ENCODE results near the gene TREML2.

DNA sequence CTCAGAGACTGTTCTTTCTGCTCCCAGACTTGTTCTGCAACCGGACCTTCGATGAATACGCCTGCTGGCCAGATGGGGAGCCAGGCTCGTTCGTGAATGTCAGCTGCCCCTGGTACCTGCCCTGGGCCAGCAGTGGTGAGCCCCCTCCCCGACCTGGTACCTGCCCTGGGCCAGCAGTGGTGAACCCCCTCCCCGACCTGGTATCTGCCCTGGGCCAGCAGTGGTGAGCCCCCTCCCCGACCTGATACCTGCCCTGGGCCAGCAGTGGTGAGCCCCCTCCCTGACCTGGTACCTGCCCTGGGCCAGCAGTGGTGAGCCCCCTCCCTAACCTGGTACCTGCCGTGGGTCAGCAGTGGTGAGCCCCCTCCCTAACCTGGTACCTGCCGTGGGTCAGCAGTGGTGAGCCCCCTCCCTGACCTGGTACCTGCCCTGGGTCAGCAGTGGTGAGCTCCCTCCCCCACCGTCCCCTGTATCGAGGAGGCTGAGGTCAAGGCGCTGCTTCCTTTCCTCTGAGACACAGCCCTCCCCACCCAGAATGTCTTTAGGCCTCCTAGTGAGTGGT is 8.9 kb downstream of the GLP1R start:
- PRO-cap, 2 experiments, result peak in 1 of 2 experiments; most common minus-strand start position 375 of the sequence (in 1)

DNA sequence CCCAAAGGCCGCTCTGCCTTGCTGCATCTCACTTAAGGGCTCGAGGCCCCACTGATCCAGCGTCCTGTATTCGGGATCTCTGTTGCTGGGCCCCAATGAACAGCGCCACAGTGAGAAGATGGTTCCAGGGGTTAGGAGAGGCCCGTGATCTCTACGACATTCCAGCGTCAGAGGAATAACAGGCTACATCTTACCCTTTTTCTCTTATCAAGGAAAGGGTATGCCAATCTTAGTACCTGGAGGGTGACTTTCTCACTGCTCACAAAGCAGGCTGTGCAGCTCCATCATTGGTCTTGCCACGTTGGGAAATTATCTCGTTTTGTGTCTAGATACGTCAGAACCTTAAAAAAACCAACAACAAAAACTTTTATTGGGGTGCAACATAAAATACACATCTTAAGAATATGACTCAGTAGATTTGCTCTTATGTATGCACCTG is 391 bp upstream of the SAYSD1 start:
- PRO-cap, 2 experiments, result no peak in any of the 2 experiments

GRCh38 chr6:39206110-39206906 is 23.0 kb downstream of the KCNK5 start:
- PRO-cap, 2 experiments, result no peak in any of the 2 experiments

DNA sequence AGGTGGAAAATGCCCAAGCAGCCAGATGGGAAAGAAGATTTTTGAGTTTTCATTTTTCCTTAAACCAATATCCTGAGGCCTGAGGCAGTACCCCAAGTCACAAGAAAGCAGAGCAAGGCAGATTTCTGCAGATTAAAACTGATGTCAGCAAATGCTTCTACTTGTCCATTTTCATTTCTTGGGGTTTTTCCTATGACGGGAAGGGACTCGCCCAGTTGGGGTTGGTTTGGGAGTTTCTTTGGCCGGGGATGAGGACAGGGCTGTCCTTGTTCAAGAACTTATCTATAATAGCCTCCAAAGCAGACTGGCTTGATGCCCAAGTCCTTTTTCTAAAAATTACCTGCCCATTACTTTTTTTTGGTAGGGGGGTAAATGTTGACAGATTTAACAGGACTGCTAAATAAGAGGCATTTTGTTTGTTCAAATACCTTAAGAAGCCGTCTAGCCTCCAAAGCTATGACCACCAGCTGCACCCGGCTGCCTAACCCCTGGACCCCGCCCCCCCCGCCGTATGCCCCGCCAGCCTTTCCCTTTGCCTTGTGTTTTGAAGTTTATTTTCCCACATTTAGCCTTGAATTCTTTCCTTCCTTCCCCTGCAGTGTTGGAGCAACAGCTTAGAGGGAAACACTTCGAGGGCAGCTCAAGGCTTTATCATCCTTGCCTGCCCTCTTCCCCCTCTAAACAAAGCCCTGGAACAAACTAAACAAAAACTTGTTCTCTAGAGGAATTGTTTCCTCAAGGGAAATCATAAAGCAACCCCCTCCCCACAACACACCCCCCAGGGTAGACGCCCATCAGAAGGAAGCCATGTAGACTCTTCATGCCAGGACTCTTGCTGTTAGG is 2.4 kb downstream of the KCNK5 start:
- PRO-cap, 2 experiments, result no peak in any of the 2 experiments

- PRO-cap, 2 experiments, result no peak in any of the 2 experiments
Observed at GRCh38 chr6:39279443-39280019, 34.7 kb downstream of the KCNK17 start.

- PRO-cap, 2 experiments, result no peak in any of the 2 experiments
Observed at GRCh38 chr6:39791878-39792087, 393 bp upstream of the DAAM2 start.

GRCh38 chr6:39808872-39809318 is 16.7 kb downstream of the DAAM2 start:
- PRO-cap, 2 experiments, result no peak in any of the 2 experiments

GRCh38 chr6:39812286-39813387 is 20.5 kb downstream of the DAAM2 start:
- PRO-cap, 2 experiments, result no peak in any of the 2 experiments

DNA sequence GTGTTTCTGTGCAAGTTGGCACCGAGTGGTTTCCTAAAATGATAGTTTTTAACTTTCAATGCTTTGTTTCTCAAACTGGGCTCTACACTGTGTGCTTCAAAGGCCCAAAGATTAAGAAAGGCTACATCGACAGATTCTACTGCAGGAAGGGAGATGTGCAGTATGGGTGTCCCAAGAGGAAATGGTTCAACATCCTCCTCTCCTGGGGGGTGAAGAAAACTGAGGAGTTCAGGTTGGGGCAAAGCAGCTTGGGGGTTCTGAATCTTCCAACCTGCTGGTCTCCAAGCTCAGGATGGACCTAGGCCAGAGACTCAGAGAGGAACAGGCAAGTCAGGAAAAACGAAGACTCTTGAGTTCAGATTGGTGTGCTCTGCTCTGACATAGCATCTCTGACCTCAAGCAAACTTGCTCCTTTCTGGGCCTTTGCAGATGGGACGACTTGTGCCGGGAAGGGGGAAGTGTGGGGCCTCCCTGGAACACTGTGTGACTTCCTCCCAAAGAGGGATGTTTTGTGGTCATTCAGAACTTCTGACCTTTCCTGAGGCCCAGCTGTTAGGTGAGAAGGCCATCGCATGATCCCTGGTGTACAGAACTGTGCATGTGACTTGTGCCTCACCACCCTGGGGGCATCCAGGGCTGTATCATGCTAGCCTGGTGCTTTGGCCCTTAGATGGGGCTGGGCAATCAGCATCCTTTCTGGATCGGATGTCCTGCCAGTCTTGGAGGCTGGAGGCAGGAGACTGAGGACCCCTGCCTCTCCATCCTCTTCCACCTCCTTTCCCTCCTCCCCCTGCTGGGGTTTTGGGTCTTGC is 31.1 kb downstream of the DAAM2 start:
- PRO-cap, 2 experiments, result no peak in any of the 2 experiments

GRCh38 chr6:39878054-39878468 is 56.2 kb downstream of the MOCS1 start:
- PRO-cap, 2 experiments, result no peak in any of the 2 experiments

- PRO-cap, 2 experiments, result no peak in any of the 2 experiments
Observed at GRCh38 chr6:39932891-39933602, 1.2 kb downstream of the MOCS1 start.

DNA sequence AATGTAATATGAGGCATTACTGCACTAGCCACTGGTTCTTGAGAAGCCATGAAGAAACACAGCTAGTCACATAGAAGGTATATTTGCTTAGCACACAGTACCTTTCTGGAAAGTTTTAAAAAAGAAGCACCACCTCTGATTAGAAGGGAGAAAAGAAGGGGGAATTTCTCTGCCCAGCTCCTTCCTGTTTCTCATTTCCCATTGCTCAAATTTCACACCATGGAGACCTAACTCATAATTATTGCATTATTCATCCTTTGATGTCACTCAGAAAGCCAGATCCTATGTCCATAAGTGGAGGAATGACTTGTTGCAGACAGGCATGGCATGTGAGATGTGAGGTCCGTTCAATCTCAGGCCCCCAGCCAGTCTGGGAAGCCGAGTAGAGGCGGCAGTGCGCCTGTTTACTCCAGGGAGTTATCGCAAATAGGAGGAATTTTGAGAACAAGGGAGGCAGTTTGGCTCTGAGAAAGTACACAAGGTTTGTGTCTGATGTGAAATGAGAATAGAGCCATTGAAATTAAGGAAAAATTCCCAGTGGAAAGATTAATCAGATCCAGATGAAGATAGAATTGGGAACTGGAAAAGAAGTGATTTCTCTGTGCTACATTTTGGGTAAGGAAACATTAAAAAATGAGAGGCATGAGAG is 26.9 kb upstream of the MOCS1 start:
- PRO-cap, 2 experiments, result no peak in any of the 2 experiments

GRCh38 chr6:40444584-40444975 is 142.6 kb downstream of the LRFN2 start:
- PRO-cap, 2 experiments, result peak in 2 of 2 experiments; most common minus-strand start chr6:40444833 (in 2)

DNA sequence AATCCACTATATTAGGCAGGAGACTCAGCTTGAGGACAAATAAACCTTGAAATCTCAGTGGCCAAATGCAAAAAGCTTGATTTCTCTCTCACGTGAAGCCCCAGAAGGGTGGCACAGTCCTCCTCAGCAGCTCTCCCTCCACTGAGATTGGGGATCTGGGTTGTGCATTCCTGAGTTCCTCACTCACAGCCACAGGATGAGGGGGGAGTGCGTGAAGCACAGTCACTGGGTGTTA is 192.1 kb upstream of the LRFN2 start:
- PRO-cap, 2 experiments, result no peak in any of the 2 experiments

DNA sequence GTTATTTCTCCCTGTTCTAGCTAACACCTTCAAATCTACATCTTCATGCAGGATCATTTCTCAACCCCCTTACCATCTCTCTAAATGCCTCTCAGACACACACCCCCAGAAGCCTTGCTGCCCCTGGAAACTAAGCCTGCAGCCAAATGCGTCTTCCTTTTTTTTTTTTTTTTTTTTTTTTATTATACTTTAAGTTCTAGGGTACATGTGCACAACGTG is 55.9 kb downstream of the UNC5CL start:
- PRO-cap, 2 experiments, result no peak in any of the 2 experiments

DNA sequence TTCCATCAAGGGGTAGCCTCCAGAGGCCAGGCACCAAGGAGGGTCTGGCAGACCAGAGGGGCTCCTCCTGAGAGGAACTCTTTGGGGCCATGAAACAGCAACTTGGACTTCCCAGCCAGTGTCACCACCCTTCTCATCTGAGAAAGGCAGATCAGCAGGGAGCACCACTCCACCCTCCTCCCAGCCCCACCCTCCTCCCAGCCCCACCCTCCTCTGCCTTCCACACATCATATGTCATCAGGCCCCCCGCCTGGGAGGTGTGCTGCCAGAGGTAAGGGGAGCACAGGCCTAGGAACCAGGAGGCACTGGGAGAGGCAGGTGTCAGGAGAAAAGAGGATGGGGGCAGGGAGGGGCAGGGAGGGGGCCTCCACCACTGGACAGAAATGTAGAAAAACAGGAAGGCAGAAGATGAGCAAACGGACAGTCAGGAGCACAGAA is 1.1 kb upstream of the TSPO2 start:
- PRO-cap, 2 experiments, result no peak in any of the 2 experiments

DNA sequence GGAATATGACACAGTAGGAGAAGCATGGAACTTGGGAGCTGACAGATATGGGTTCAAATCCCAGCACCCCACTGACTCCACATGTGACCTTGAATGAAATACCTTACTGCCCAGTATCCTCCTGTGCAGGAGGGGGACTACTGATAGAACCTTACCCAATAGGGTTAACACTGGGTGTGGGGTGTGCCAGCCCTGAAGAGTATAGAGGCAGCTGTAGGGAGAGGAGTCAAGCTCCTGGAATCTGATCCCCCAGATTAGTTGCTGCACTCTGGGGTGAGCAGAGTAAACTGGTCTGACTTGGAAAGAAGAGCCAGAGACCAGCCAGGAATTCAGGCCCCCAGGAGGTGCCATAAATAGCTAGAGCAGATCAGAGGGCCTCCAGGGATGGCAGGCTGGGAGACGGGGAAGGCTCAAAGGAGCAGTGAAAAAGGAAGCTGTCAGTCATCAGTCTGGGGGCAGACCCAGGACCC is 3.5 kb upstream of the APOBEC2 start:
- PRO-cap, 2 experiments, result no peak in any of the 2 experiments

GRCh38 chr6:41098541-41099864 is 26.2 kb downstream of the NFYA start:
- PRO-cap, 2 experiments, result no peak in any of the 2 experiments

DNA sequence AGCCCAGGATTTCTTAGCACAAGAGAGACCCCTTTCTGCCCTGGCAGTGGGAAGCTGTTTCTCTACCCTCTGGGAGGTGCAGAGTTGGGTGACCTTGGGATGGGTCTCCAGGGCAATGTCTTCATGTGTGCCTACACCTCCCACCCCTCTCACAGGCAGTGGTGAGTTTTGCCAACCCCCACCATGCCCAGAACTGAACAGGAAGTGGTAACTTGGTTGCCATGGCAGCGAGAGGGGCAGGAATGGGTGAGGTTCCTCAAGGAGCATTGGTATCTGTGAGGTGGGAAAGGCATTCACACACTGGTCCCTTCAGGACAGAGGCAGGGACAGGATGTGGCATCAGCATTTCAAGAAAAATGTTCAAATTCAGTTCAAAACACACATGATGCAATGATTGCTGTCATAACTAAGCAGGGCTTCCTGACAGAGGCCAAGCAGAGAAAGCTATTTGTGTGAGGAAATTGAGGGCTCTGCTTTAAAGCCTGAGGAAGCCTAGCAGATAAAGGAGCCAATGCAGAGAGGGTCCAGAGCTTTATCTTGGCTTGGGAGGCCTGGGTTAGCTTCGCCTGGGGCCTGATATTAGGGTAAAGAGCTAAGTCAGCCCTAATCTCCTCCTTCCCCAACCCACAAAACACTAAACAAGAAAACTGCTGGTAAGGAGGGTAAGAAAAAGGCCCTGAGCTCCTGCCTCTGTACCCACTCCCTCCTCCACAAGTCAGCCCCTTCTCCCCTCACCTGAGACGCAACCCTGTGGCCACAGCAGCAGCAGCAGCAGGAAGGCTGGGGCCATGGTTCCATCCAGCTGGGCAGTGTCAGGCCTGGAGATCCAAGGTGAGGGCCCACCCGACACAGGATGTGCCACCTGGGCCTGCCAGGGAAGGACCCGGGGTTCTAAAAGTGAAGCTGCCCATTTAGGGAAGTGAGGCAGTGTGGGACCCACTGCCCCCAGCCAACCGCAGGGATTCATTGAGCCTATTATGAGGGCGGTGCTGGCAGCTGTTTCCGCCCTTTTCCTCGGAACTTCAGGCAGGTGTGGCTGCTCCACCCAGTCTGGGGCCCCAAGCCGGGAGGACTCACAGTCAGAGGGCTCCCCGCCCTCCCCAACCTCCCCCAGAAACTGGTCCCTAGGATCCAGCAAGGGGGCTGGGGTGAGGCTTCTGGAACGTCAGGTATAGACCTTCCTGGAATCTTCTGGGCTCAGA is at the start of gene TREML2:
TREML2 (minus strand) TSS at position 931 of the 1,202 bp plus-strand sequence.
- PRO-cap, 2 experiments, result peak in 1 of 2 experiments; most common plus-strand start position 478 of the sequence (in 1)

- PRO-cap, 2 experiments, result no peak in any of the 2 experiments
Observed at GRCh38 chr6:41271538-41272587, 14.6 kb downstream of the TREM1 start.